NALM6 (cell line): ENCODE data around the gene MRPL27.

DNA sequence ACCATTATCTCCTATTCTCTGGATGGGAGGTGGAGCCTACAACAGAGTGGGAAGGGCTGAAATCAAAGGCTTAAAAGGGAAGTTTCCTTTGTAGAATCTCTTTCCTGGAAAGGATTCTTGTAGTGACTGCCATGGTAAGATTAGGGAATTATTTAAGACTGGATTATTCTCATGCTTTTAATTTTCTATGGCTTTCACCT lies 26.4 kb downstream of the KAT7 start:
- PRO-cap: no peak

DNA sequence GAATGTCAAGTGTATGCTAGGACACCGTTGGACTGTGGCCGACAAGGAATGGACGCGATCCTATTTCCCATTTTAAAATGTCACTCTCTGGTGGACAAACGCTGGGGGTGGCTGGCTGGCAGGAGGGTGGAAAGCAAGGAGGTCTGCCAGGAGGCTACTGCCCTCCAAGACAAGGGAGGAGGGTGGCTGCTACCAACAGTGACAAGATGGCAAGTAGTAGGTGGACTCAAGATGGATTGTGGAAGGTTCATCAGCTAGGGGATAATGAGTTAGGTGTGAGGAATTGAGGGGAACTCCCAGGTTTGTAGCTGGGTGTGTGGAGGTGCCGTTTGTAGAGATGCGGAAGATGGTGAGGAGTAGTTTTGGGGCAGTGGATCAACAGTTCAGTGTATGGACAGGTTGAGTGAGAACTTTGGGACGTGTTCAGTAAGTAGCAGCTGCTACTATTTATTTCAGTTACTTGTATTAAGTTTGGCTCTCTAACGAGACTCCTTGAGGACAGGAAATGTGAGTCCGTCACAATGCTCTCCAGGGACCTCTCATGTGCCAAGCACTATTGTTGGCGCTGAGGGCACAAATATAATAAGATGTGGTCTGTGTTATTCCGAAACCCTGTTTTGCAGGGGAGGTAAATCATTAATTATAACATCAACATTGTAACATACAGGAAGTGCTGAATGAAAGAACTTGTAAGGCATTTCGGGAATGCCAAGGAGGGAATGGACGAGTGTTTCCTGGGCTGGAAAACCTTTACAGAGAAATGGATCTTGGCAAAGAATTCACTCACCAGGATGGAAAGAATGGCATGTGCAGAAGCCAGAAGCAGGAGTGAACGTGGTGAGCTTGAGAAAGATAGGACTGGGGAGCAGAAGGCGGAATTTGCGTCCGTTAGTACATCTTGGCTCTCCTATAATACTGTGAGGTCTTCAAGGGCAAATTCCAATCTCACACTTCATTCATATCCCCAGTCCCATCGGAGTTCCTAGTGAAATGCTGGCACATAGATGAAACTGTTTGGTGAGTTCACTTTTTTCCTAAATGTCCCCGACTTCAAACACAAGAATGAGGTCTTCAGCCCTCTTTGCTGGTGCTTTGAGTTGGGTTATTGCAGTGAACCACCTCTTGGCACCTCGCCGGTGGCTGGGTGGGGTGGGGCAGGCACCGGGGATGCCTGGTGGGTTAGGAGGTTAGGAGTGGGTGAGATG lies 11.8 kb downstream of the TAC4 start:
- PRO-cap: no peak

DNA sequence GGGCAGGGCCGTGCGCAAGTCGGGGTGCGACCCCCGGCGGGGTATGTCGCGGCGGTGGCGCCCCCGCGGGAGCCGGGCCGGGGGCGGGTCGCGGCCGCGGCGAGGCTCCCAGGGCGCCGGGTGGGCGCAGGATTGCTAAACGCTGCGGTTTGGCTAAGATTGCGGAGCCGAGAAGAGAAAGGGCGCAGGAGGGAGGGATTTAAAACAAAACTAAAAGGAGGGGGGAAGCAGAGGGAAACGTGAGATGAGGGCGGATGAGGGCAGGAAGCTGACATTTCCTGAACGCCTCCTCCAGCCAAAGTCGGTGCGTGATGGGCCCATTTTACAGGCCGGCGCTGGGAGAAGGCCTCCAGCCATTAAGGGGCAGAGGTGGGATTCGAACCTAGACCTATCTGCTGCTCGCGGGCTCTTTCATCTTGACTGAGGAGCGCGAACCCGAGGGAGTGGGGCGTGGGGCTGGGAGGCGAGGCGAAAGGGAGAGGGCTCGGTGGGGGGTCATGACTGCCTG lies 3.5 kb upstream of the TAC4 start:
- PRO-cap: no peak

GRCh38 chr17:49890468-49890841 lies 42.6 kb upstream of the TAC4 start:
- PRO-cap: no peak

DNA sequence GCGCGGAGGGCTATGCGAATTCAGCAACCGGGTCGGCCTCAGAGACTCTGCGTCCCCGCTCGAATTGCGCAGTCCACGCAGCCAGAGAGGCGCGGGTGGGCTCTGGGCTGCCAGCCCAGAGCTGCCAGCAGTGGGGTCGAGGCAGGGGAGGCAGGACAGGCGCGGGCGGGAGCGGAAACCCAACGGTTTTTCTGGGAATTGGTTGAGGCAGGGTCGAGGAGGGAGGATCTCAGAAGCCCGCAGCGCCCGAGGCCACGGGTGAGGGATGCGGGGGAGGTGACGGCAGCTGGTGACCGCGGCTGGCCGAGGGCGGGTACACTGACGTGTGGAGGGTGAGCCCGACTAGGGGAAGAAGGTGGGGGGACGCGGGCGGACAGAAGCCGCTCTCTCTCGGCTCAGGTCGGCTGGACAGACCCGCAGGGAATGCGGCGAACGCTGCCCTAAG lies 2.6 kb downstream of the DLX4 start:
- PRO-cap: no peak

DNA sequence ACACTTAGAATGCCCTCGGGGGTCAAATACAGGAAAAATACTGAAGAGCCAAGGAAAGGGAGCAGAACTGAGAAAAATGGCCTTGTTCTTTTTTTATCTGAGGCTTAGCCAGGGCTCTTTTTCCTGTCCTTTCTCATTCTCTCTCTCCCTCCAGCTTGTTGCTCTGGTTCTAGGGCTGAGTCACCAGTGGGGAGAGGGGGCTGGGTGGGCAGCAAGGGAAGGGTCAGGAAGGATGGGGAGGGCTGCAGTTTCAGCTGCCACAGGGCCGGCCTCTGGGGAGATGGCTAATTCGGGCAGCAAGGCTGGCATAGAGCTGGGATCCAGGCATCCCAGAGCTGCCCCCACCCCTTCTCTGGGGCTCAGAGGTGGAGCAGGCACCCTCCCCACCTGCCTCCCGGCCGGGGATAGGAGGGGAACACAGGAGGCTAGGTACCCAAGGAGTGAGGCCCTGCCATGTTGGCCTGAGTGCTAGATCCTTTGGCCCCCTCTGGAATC lies 3.9 kb downstream of the ITGA3 start:
- PRO-cap: no peak

DNA sequence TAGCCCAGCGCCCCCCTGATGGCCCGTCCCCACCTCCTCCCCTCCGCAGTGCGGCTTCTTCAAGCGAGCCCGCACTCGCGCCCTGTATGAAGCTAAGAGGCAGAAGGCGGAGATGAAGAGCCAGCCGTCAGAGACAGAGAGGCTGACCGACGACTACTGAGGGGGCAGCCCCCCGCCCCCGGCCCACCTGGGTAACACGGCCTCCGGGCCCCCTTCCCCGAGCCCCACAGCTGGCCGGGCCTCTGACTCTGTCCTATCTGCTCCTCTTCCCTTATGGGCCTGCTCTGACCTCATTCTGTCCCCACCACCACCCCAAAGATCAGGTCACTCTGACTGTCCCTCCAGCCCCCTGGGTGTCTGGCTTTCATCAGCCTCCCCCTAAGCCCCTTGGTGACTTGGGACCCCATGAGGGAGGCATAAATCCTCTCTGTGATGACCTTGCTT lies 7.0 kb upstream of the PDK2 start:
- PRO-cap: no peak

GRCh38 chr17:50089541-50090631 lies 5.3 kb upstream of the PDK2 start:
- PRO-cap: no peak

GRCh38 chr17:50123380-50124276 lies 6.3 kb downstream of the SAMD14 start:
- PRO-cap: no peak

DNA sequence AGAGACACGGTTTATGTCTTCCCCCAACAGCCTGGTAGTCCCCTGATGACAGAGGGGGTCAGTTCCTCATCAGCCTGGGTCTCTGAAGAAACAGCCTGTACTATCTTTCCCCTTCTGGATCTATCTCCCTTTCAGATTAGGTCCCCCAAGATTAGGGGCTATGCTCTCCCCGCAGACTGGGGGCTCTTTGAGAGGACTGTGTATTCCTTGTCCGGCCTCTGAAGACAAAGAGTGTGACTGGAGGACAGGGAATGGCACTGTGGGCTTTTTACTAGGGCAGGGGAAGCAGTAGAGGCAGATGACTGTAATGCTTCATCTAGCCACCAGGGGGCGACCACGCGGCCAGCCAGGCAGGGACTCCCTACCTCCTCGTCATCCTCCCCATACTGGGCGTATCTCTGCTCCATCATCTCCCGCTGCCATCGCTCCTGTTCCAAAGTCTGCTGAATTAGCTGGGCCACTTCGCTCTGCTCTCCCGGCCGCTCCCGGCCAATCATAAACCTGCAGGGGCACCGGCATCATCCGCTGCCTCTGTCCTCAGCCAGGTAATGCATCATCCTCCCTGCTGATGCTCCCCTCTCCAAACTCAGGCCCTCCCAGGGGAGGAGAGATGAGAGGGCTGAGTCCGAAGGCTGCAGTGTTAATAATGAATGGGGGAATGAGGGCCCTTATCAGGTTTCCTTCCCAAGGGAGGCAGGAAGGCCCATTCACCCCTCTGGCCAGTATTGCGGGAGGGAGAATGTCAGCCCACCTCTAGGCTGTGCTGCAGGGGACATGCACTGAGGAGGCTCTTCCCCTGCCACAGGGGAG lies 10.0 kb upstream of the SAMD14 start:
- PRO-cap: no peak

GRCh38 chr17:50149011-50149683 lies 1.3 kb downstream of the PPP1R9B start:
- PRO-cap: bidirectional peak, plus-strand start at chr17:50149137, minus-strand start at chr17:50149066; unidirectional peak, plus-strand start at chr17:50149480

GRCh38 chr17:50154942-50155751 lies 4.7 kb upstream of the PPP1R9B start:
- PRO-cap: no peak

DNA sequence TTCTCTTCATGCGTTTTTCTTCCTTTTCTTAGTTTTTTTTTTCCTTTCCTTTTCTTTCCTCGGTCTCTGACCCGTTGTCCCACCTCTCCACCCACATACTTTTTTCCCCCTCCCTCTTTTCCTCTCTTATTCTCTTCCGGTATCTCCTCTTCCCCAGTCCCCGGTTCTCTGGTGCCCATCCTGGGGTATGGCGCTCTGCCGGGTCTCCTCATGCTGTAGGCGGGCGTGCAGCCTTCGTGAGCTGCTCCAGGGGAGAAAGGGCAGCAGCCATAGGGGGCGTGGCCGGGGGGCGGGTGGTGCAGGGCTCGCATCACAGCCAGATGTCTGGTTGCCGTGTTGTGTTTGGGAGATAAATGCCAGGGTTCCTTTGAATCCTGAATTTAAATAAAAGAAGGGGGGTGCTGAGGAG lies 5.4 kb upstream of the COL1A1 start:
- PRO-cap: no peak

- PRO-cap: no peak
Measured at GRCh38 chr17:50212140-50212832, 10.9 kb upstream of the COL1A1 start.

GRCh38 chr17:50259707-50260128 lies 14.5 kb upstream of the TMEM92 start:
- PRO-cap: no peak

DNA sequence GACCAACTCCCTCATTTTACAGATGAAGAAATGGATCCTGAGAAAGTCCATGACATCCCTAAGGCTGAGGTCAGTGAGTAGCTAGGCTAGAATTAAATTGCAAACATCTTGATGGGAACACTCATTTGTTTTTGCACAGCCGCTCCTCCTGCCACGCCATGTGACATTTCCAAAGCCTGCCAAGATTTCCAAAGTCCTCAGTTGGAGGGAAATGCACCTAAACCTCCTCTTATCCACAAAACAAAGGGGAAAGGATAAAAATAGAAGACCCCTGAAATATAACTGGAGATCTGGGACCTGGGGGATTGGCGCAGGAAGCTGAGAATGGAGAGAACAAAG lies 15.0 kb downstream of the TMEM92 start:
- PRO-cap: no peak

GRCh38 chr17:50305021-50305555 lies 30.8 kb downstream of the TMEM92 start:
- PRO-cap: unidirectional peak, plus-strand start at chr17:50305078

- PRO-cap: bidirectional peak, plus-strand start at chr17:50373249, minus-strand start at chr17:50373184
Measured at GRCh38 chr17:50372607-50373395, at the start of gene MRPL27. Gene MRPL27, minus strand, starts transcription at chr17:50373184.

GRCh38 chr17:50476309-50476947 lies 2.2 kb upstream of the RSAD1 start:
- PRO-cap: no peak

DNA sequence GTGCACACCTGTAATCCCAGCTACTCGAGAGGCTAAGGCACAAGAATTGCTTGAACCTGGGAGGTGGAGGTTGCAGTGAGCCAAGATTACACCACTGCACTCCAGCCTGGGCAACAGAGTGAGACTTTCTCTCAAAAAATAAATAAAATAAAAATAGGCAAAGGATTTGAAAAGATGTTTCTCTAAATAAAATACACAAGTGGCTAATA lies 9.2 kb upstream of the MYCBPAP start:
- PRO-cap: no peak